Bile duct (tissue), 1 donor: ENCODE results near the gene ZFYVE16.

- PRO-cap = no peak
Observed at GRCh38 chr5:79299940-79300429, 64.1 kb downstream of the JMY start.

GRCh38 chr5:79507722-79508311, 6.1 kb downstream of the HOMER1 start:
- PRO-cap = no peak

- PRO-cap = no peak
Observed at GRCh38 chr5:79630841-79631992, 19.0 kb downstream of the TENT2 start.

DNA sequence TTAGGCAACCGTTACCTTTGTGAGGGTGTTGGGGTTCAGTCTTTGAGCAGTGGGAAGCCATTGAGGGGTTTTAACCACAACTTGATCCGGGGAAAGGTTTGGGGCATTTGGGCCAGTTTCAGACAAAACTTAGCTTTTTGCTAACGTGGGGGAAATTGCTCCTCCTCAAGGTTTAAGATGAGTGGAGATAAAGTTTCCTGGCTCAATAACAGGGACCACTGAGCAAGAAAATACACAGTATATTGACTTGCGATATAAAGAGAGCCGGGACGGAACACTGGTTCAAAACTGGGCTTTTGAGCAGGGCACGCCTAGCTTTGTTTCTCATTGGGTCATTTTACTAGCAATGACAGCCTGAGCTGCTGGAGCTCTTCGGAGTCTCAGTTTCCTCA, 659 bp upstream of the CMYA5 start:
- PRO-cap = no peak

- PRO-cap = no peak
Observed at GRCh38 chr5:80152751-80153307, 103.0 kb downstream of the SERINC5 start.

DNA sequence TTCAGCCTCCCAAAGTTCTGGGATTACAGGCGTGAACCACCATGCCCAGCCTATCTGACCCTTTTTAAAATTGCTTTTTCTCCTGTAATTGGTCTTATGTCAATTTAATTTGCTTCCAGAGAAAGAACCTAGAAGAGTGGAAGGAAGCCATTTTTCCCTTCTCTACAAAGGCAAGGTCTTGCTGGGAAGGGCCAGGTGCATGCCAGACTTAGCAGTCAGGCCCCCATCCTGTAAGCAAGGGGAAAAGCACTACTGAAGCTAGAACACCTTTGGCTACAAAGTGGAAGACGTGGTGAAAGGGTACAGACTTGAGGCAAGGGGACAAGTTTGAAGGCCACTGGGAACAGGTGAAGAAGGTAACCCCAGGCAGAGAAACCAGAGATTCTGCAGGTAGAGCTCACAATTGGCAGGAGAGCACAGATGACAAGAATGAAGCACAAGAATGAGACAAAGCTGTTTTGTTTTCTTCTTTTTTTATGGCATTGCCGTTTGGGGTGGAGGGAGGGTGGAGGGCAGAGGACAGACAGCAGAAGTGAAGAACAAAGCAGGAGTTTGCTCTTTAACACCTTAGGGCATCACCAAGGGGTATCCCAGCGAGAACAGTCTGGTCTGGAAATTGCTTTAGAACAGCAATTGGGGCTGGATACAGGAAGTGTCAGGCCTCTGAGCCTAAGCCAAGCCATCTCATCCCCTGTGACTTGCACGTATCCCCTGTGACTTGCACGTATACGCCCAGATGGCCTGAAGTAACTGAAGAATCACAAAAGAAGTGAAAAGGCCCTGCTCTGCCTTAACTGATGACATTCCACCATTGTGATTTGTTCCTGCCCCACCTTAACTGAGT, 72.8 kb downstream of the SERINC5 start:
- PRO-cap = no peak

DNA sequence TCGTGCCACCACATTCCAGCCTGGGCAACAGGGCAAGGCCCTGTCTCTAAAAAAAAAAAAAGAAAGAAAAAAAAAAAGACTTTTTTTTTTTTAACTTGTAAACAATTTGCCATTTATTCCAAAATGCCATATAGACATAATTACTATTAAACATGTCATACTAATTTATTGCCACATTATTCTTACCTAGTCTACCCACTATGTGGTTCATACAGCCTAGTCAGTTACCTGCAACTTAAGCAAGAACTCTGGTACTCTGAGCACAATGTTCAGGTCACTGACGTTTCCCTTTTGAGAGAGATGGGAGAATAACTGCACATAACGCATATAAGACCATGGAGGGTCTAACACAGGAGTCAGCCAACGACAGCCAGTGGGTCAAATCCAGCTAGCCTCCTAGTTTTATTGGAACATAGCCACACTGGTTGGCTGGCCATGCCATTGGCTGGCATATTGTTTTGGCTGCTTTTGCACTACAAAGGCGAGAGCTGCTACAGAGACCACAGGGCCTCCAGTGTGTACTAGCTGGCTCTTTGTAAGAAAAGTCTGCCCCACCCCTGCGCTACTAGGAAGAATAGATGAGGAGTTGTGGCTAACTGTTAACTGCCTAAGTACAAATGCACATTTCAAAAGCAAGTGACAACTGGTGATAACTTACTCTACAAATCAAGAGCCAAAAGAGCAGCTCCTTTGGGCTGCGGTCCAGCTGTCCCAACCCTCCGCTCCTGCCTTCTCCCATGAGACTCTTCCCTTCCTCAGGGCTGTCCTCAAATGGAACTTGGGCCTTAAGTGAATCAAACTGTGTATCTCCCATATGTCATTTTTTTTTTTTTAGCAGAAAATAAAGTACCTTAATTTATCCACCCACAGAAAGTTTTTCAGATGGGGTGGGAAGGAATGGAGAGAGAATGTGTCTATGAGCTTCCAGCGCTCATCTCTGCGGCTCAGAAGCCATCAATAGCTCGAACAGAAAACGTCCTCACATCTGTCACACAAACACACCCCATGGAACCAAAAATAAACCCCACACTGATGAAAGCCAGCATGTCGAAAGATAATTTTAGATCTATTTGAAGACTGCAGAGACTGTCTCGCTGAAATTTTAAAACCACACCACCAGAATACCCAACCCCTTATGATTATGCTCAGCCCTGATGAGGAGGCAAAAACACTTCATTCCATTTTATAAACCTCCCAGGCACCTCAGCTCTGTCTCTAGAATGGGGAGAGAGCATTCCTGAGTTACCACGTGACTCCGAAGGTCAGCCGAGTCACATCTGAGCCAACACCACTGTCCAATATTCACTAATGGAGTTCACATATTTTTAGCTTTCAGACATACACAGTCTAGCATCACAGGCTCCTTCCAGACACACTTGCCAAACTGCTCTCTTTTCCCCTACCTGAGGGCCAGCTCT, 63.7 kb downstream of the SERINC5 start:
- PRO-cap = no peak

- PRO-cap = no peak
Observed at GRCh38 chr5:80215570-80216024, 40.3 kb downstream of the SERINC5 start.

- PRO-cap = no peak
Observed at GRCh38 chr5:80217671-80218334, 38.0 kb downstream of the SERINC5 start.

DNA sequence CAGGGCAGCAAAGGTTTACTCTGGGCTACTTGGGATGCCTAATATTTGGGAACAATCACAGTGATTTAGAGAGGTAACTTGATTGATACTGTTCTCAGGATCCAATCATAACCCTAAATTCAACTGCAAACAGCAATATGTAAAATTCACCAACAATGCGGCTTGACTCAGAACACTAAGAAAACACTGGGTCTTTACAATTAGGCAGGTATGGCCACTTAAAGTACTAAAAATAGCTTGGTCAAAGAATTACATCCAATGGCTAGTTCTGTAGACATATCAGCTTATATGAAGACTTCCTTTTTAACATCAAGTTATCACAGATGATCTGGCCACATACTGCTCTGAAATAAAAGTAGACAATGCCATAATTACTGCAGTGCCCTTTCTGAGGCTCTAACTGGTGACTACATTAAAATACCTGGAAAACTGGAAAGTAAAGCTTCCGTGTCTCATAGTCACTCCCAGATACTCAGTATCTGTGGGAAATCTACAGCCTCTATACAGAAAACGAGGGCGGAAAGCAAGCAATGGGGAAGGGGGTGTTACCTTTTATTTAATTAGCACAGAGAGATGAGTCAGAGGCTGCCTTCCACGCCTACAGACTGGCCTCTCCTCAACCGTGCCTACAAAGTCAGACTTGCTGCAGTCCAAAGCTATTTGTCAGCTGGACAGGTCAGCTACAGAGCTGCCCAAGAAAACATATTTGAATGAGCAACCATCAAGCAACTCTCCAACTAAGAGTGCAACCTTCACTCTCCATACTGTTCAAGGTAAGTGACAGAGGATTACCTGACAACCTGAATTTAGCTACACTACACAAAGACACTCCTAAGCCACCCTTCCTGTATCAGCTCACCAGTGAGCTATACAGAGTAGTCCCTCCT, 8.7 kb downstream of the SERINC5 start:
- PRO-cap = bidirectional peak, plus-strand start at position 660 of the sequence, minus-strand start at position 474 of the sequence

GRCh38 chr5:80254498-80254788, 1.4 kb downstream of the SERINC5 start:
- PRO-cap = no peak

GRCh38 chr5:80407347-80408150, at the start of gene ZFYVE16:
Gene ZFYVE16, plus strand, starts transcription at chr5:80408064.
- PRO-cap = bidirectional peak, plus-strand start at chr5:80407677, minus-strand start at chr5:80407874

DNA sequence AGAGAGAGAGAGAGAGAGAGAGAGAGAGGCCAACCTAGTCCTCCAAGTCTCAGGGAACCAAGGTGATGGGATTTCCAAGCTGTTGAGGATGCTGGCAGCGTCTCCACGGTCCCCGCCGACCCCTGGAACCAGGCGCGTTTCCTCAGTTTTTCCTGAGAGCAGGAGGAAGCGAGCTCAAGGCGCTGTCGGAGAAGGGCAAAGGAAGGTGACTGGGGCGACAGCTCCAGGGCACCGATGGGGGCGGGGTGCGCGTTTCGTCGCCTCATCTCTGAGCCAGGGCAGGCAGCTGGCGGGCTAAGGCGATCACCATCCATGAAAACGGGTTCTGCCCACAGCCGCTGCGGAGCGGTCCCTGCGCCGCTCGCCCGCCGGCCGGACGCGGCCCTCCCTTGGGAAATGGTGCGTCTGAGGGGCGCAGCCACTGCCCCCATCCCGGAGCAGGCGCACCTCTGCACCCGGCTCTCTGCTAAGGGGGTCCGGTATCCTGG, 1.1 kb downstream of the ANKRD34B start:
- PRO-cap = no peak

DNA sequence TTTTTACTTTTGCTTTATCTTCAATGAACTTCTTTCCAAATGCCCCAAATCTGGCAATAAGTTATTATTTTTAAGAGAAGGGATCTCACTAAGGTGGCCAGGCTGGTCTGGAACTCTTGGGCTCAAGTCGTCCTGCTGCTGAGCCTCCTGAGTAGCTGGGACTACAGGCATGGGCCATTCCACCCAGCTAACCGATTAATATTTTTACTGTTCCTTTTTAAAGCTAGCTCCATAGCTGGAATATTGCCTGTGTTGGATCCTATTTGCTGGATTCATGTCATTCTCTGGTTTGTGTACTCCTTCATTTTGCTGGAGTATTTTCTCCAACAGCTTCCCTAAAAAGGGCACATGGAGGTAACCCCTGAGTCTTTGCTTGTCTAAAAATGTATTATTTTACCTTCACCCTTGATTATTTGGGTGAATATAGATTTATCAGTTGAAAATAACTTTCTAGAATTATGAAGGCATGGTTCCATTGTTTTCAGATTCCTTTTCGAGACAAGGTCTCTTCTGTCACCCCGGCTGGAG, 27.5 kb upstream of the MSH3 start:
- PRO-cap = no peak

GRCh38 chr5:80816003-80816751, 144.0 kb upstream of the RASGRF2 start:
- PRO-cap = no peak

GRCh38 chr5:80967848-80968397, 7.8 kb downstream of the RASGRF2 start:
- PRO-cap = no peak

DNA sequence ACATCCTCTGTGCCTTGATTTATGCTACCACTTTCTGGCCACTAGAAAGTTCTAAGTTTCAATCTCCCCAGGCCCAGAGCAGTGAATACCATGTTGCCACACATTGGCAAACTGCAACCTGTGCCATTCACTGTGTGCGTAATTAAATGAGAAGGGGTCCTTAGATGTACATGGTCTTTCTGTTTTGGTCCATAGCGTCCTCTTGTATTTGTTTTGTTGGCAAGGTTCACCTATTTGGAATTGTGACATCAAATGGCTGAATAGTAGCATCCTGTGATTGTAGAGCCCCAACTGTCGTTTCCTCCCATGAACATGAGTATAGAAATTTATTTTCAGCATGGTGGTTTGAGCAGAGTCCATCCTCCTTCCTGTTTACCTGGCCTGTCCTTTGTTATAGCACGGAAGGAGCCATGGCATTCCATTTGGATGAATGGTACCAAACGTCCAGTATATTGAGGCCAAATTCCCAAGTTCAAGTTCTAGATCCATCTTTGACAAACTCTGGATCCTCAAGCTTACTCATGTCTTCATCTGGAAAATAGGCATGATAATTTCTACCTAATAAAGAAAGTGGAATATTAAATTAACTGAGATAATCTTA, 16.7 kb downstream of the RASGRF2 start:
- PRO-cap = no peak

- PRO-cap = no peak
Observed at GRCh38 chr5:81049096-81049434, 88.9 kb downstream of the RASGRF2 start.

- PRO-cap = no peak
Observed at GRCh38 chr5:81394494-81394976, 601 bp upstream of the ACOT12 start.

- PRO-cap = no peak
Observed at GRCh38 chr5:81726651-81727126, 24.2 kb downstream of the SSBP2 start.